ENCODE data around the genes GARRE1 and FXYD1.

GRCh38 chr19:33816801-33817450 is 20.3 kb downstream of the KCTD15 start:
- PRO-cap: unidirectional peak, minus-strand start at chr19:33817253

DNA sequence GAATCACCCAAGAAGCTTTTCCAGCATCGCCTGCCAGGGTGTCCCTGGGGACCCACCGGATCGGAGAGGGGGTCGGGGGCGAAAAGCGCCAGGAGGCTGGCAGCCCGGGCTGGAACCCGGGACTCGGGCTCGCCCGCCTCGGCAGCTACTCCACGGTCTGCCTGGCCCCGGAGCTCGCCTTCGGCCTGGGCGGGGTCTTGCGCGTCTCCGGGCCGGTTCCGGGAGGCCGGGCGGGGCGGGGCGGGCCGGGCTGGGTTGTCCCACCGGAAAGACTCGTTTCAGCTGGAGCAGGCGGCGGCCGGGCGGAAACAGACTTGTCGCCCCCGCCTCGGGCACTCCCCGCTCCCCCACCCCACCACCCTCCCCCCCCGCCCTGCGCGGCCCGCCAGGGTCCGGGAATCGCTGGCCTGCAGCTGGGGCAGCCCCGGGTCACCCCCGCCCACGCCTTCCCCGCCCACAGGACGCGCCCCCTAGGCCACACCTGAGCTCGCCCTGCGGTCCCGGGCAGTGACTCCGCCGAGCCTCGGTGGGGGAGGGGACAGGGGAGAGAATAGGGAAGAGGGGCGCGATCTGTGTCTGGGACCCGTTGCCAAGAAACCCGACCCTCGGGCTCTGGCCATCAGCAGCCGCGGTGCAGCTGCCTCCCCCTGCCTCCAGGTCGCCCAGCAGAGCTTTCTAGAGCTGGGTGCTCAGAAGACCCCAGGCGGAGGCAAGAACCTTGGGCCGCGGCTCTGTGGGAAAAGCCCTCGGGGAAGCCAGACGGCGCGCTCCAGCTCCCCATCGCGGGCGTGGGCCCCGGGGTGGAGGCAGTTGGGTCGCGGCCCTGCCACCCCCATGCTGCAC is 109.4 kb downstream of the KCTD15 start:
- PRO-cap: no peak

DNA sequence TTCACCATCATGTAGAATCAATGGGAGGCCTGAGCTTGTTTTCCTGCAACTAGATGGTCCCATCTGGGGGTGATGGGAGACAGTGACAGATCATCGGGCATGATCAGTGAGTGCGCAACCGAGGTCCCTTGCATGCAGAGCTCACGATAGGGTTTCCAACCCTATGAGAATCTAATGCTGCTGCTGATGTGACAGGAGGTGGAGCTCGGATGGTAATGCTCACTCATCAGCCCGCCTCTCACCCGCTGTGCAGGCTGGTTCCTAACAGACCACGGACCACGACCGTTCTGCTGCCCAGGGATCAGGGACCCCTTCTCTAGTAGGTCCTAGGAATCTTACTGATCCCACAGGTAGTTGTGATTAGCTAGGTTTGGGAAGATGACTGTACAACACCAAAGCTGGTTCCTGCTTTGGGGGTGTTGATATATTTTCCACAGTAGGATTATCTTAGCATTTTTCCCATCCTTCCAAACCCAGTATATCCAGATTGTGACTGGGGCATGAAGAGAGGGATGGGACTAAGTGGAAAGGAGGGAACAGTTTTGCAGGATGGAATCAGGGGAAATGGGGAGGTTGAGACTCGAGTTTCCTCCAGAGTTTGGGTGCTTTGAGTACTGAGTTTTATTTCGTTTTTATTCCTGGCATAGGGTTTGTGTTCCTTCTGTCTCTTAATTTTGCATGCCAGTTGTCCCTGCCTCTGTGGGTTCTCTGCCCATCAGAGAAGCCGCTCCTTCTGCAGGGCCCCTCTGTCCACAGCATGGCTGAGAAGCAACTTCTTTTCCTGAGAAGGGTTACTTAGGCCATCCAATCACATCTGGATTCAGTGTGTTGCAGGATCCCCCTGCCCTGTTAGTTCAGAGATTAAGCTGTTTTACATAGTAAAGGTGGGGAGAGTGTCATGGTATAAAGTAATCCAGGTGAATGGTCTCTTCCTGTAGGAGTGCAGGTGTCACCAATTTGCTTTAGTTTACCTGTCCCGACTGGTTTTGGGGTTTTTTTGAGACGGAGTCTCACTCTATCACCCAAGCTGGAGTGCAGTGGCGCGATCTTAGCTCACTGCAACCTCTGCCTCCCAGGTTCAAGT is 23.2 kb upstream of the GARRE1 start:
- PRO-cap: no peak

DNA sequence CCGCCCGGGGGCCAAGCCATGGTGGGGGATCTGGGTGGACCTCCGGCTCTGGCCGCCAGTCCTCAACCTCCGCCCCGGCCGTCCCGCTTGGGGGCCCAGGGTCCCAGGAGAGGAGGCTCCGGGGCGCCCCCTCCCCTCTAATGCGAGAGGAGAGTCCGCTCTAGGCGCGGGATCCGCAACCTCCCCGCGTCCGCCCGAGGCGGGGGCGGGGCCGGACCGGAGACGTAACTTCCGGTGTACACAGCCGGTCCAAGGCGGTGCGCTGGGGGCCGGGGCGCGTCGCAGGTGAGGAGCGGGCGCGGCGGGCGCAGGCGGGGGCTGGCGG is at the start of gene GARRE1:
Gene GARRE1 (plus strand): TSS at position 225 of the 325 bp plus-strand sequence.
- PRO-cap: bidirectional peak, plus-strand start at position 252 of the sequence, minus-strand start at position 139 of the sequence

DNA sequence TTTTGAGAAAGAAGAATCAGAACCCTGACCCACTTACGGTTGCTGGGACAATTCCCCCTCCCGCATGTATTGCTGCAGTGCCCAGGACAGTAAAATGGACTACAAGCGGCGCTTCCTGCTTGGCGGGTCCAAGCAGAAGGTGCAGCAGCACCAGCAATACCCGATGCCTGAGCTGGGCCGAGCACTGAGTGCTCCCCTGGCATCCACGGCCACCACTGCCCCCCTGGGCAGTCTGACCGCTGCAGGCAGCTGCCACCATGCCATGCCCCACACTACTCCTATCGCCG is 46.0 kb downstream of the GARRE1 start:
- PRO-cap: no peak

- PRO-cap: no peak
These were observed 10.3 kb upstream of the GPI start for GRCh38 chr19:34354707-34355094.

DNA sequence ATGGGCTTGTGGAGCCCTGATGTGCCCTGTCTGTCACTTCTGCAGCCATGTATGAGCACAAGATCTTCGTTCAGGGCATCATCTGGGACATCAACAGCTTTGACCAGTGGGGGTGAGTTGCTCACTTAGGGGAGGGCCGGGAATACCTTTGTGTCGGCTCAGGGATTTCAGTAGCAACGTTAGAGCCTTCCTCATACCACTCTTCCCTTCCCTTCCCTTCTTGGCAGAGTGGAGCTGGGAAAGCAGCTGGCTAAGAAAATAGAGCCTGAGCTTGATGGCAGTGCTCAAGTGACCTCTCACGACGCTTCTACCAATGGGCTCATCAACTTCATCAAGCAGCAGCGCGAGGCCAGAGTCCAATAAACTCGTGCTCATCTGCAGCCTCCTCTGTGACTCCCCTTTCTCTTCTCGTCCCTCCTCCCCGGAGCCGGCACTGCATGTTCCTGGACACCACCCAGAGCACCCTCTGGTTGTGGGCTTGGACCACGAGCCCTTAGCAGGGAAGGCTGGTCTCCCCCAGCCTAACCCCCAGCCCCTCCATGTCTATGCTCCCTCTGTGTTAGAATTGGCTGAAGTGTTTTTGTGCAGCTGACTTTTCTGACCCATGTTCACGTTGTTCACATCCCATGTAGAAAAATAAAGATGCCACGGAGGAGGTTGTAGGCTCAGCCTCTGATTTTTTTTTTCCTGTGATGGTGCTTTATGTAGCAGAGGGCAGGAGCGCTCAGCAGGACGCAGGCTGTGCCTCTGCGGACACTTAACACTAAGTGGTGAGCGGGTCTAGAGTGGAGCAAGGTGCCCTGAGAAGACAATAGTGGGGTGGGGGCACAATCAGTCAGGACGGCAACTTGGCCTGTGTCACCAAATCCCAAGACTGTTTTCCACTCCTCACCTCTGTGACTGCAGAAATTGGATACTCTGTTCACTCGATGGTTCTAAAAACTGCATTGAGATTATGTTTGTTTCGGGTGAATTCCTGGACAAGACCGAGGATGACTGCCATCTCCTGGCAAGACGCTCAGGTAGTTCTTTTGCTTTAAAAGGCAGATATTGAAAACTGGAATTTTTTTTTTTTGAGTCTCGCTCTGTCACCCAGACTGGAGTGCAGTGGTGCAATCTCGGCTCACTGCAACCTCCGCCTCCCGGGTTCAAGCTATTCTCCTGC is 4.1 kb upstream of the PDCD2L start:
- PRO-cap: no peak

- PRO-cap: no peak
These were observed 3.1 kb downstream of the UBA2 start for GRCh38 chr19:34431298-34431664.

- PRO-cap: no peak
These were observed 1.3 kb upstream of the ZNF181 start for GRCh38 chr19:34732822-34733097.

GRCh38 chr19:35000852-35001631 is 919 bp downstream of the GRAMD1A start:
- PRO-cap: bidirectional peak, plus-strand start at chr19:35001140, minus-strand start at chr19:35001032; unidirectional peak, minus-strand start at chr19:35001346

DNA sequence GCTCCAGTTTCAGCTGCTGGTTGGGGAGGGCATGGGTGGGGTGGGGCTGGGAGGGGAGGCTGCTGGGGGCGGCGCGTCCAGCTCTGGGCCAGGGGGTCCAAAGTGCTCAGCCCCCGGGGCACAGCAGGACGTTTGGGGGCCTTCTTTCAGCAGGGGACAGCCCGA is at the start of gene FXYD1:
Gene FXYD1 (plus strand): TSS at position 100 of the 165 bp plus-strand sequence.
- PRO-cap: no peak

GRCh38 chr19:35152004-35152572 is 2.4 kb upstream of the FXYD5 start:
- PRO-cap: no peak

- PRO-cap: no peak
These were observed 653 bp downstream of the LSR start for GRCh38 chr19:35249424-35249885.

DNA sequence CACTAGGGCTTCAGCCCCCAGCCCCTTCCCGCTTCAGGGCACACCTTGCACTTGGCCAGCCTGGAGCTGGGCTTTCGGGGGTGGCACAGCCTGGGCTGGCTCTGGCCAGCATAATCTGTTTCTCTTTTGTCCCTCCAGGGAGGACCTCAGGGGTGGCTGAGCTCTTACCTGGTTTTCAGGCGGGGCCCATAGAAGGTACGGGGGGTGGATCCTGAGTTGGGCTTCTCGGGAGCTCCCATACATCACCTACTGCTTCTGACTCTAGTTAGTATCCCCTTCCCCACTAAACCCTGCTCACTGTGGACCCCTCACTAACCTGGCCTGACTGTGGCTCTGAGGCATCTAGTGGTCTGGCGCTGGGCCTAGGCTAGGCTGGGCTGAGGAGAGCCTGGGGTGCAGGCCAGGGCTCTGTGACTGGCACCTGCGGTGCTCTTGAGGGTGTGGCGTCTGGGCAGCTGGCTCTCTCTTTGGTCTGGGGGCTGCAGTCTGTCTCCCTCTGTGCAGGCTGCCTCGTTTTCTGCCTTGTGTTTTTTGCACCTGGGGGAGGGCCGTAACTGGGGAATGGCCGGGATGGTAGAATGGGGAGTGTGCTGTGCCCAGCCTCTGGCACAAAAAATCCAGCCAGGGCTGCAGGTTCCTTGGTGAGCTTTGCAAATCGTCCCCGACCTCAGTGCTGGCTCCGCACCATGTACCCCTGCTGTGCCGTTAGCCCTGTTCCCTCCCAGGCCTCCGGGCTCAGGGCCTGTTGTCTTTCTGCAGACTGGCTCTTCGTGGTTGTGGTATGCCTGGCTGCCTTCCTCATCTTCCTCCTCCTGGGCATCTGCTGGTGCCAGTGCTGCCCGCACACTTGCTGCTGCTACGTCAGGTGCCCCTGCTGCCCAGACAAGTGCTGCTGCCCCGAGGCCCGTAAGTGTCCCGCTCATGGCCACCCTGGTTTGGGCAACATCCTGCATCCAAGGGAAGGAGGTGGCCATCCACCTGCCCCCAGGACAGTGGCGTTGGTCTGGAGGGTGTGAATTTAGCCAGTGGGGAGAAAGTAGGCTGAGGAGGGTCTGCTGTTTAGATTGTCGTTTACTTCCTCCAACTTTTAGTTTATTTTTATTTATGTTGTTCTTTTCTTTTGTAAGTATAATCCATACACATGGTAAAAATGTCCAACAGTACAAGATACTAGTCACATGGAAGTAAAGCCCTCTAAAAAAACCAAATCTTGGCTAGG is 6.6 kb upstream of the USF2 start:
- PRO-cap: no peak

DNA sequence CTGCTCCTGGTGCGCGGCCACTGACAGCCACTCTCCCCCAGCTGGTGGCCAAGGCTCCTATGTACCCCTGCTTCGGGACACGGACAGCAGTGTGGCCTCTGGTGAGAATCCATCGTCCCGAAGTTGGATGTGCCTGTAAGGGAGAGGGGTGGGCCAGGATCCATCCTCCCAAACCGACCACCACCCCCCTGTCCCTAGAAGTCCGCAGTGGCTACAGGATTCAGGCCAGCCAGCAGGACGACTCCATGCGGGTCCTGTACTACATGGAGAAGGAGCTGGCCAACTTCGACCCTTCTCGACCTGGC is 2.2 kb upstream of the USF2 start:
- PRO-cap: no peak

DNA sequence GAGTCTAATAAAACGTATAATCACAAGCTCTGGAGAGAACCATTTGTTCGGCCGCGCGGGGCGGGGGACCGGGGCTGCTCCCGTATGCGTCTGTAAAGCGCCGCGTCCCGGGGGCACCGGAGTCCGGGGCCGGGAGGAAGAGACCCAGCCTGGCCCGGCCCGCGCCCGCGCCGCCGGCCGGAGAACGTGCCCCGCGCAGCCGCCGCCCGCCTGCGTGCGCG is 913 bp upstream of the USF2 start:
- PRO-cap: bidirectional peak, plus-strand start outside the sequence, minus-strand start at position 188 of the sequence

DNA sequence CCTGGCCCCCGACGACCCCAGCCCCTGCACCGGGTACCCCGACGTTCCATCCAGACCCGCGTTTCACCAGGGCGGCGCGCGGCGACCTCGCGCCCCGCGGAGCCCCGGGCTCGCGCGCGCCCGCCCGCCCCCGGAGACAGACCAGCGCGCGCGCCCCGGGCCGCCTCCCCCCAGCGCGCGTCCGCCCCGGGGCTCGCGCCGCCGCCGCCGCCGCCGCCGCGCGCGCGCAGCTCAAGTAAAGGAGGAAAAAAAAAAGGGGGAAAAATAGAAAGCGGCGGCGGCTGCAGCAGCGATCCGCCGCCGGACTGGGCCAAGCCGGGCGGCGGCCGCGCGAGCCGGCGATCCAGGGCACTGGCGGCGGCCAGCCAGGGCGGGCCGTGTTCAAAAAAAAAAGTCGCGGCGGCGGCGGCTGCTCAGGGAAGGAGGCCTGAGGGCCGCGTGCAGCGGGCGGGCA is 417 bp upstream of the USF2 start:
- PRO-cap: bidirectional peak, plus-strand start at position 229 of the sequence, minus-strand start at position 118 of the sequence

GRCh38 chr19:35270277-35270961 is 1.7 kb downstream of the USF2 start:
- PRO-cap: no peak

- PRO-cap: no peak
These were observed 3.8 kb downstream of the CD22 start for GRCh38 chr19:35332824-35333154.

DNA sequence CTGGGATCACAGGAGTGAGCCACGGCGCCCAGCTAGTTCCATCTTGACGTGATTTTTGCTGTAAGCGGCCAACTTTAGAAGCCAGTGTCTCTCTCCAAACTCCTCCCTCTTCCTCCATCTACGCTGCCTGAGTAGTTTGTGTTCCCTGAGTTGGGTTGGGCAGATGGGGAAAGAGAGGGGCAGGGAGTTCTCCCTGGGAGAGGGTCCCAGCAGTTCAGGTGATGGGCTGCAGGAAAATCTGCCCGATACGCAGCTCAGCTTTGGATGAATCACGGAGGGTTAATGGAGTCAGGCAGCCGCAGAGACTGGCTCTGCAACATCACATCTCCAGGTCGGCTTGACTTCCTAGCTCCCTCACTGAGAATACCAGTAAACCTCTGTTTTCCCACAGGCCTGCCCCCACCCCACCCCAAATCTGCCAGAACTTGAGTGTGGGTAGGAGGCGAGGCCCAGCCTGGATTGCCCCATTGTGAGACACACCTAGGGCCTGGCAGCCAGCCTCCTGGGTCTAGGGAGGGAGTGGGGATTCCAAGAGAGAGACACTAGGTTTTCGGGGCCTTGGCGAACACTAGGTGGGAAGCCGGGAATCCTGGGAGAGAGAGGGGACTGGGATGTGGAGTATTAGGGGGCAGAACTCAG is 3.6 kb upstream of the KRTDAP start:
- PRO-cap: no peak